Neural cell (in vitro differentiated cells): Measurements from ENCODE around the gene CABLES1.

- RAMPAGE, long total RNA = no peak
Measured at GRCh38 chr18:22206845-22207613, 37.6 kb downstream of the GATA6 start.

GRCh38 chr18:22211594-22211959 lies 42.2 kb downstream of the GATA6 start:
- RAMPAGE, long total RNA = no peak

DNA sequence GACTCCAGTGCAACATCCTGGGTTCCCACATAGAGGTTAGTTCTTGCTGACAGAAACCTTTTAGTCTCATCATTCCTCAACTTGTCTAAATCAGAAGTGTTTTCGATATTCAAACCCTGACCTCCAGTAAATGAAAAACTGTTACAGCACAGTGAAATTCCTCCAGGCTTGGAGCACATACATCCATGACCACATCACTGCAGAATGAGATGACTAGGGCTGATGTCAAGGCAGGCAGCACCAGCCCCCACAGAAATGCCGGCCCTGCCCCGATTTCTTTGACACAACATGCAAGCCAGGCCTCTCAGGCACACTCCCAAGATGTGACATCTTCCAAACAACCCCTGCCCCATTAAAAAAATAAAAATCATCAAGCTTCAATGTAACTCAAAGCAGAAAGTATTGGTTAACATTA lies 103.3 kb downstream of the CTAGE1 start:
- RAMPAGE, long total RNA = no peak

DNA sequence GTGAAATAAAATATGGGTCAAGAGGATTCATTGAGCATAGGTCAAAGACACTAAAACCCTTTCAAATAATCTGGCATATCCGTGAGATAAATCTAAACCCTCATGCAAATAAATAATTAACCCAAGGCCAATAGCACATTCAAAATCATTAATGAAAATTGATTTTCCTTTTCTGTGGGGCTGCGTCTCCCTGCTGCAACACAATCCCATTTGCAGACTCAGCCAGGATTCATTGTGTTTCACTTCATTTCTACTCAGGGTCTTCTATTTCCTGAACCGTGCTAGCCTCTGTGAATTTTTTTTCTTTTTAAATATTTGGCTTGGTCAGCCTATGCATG lies 10.1 kb upstream of the CTAGE1 start:
- RAMPAGE, long total RNA = no peak

DNA sequence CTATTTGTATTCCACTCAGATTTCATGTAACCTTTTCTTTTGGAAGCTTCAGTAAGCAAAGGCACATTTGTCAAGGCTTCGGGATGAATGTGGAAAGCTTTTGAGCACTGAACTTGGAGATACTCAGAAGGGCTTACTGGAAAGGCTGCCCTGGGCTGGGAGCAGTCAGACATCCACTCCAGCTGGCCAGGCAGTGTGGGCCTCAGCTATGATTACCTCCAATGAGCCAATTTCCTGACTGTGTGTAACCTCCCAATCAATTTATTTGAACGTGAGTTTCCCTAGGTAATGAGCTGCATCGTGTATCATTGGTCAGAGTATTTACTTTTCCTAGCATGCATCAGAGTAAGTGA lies 10.9 kb upstream of the CTAGE1 start:
- RAMPAGE, long total RNA = no peak

DNA sequence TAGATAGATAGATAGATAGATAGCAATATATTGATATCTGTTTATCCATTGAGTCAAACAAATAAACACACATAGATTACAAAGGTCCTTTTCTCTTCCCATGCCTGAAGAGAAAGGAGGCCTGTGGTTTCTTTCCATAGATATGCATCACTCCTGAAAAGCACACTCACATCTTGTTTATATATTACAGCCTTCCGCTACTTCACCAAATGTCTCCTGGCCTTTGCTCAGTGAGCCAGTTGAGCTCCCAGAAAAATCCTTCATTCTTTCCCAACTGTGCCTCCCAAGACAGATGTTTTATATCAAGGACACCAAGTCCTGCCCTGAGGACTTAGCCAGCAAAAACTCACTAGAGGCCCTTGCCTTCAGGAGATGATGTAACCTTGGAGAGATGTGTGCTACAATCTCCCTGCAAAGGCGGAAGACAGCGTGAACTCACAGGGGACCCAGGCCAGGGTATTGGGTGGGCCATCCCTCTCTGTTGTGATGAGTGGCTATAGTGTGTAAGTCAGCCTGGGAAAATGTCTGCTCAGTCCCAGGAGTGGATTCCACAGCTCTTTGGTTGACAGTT lies 86.0 kb upstream of the CTAGE1 start:
- RAMPAGE, long total RNA = no peak

DNA sequence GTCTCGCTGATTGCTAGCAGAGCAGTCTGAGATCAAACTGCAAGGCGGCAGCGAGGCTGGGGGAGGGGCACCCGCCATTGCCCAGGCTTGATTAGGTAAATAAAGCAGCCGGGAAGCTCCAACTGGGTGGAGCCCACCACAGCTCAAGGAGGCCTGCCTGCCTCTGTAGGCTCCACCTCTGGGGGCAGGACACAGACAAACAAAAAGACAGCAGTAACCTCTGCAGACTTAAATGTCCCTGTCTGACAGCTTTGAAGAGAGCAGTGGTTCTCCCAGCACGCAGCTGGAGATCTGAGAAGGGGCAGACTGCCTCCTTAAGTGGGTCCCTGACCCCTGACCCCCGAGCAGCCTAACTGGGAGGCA lies 112.3 kb upstream of the CTAGE1 start:
- RAMPAGE, long total RNA = no peak

GRCh38 chr18:22536437-22536952 lies 118.8 kb upstream of the CTAGE1 start:
- RAMPAGE, long total RNA = no peak

- RAMPAGE, long total RNA = no peak
Measured at GRCh38 chr18:22682956-22683866, 249.9 kb upstream of the RBBP8 start.

- RAMPAGE, long total RNA = no peak
Measured at GRCh38 chr18:22683998-22684660, 249.0 kb upstream of the RBBP8 start.

DNA sequence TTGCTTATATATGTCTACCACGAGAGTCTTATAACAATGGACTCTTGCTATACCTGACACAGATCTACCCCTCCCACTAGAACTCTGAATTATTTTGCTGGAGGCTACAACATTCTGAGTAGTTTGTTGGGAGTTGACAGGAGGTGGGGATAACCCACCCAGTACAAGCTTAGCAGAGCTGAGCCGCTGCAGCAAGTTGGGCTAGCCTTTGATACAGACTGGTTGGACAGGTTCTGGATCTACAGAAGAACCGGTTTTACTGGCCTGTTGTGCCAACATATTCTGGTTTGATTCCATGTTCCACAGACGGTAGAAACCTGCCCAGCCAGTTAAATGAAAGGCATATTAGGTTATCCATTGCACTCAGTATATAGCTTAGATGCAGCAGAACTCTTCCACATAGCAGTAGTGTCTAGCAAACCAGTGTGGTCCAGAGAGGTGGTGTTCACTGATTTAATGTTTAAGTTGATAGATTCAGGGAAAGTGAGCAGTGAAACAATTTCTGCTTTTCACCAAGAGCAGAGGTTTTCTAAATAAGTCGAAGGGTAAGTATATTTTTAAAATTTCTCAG lies 19.3 kb upstream of the RBBP8 start:
- RAMPAGE, long total RNA = no peak

DNA sequence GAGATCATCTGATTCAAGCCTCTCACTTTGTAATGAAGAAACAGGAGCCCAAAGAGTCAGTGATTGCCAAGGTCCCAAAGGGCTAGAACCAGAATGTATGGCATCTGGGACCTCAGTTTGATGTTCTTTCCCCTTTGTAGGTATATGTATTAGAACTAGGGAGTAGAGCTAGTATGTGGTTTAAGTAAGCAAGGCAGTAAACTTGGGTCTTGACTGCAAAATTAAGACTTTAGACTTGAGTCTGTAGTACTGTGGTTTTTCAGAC lies 99.3 kb downstream of the RBBP8 start:
- RAMPAGE, long total RNA = no peak

DNA sequence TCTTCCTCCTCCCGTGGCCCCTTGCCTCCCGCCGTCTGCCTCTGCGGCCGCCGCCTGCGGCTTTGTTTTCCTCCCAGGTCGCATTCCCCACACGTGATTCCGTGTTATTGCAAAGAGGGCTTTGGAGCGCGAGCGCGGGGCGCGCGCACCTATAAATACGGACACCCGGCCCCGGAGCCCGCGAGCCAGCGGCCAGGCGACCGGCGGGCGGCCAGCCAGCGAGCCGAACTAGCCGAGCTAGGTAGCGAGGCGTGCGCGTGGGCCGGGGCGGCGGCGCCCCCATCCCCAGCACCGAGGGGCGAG lies at the start of gene CABLES1:
Gene CABLES1, plus strand, starts transcription at position 181 of the 303 bp plus-strand sequence.
- RAMPAGE, long total RNA = no peak

GRCh38 chr18:23135608-23136456 lies 547 bp downstream of the CABLES1 start:
- RAMPAGE, long total RNA = no peak

DNA sequence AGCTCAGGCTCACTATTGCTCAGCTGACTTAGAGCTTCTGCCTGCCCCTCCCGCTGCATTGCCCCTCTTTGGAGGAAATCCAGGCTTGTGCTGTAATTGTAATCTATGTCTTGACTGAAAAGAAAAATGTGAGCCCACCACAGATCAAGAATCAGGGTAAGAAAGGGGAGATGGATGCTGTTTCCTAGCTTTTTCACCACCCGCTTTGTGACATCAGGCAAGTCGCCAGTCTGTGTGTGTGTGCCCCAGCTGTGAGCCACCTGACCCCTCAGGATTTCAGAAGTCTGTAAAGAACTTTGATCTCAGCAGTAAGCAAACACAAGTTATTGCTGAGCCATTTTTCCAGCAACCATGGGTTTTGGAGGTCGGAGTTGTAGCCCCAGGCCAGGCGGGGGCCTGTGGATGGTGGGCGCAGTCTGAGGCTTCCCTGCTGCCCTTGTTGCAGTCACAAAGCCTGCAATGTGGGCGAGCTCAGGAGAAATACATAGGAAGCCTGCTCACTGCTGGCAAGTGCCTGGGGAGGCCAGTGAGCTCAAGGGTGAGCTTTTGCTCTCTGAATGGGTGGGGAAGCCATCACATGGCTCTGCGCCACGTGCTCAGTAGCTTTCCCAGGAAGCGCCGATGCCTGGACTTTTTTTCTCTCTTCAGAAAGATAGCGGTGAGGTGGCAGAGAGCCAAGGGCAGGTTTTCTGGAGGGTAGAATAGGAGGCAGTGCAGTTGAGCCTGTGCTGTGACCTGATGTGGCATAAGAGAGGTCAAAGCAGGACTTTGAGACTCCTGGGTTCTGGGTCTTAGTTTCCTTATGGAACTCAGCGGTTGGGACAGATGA lies 6.2 kb downstream of the CABLES1 start:
- RAMPAGE, long total RNA = no peak

DNA sequence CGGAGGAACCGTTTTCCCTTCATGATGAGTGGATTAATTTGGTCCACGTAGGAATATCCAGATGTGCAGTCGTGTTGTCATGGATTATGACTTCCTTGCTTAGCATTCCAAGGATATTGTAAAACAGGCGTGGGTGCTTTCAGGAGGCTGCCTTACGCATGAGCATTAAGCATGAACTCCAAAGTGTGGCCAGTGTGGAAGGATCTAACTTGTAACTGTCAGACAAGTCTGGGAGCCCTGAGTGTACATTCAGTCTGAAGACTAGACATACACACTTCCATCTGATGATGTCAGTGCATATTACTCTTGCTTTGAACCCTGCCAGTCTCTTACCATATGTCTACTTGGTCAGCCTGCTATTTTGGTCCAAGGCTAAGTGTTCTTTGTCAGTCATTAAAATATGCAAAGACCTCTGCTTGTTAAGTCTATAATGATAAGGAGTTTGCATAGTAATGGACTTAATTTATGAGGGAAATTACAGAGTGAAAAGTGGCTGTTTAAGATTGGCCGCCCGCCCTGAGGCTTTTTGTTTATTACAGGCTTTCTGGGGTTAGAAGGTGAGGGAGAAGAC lies 48.2 kb downstream of the CABLES1 start:
- RAMPAGE, long total RNA = no peak

GRCh38 chr18:23189825-23190195 lies 54.5 kb downstream of the CABLES1 start:
- RAMPAGE, long total RNA = no peak

- RAMPAGE, long total RNA = no peak
Measured at GRCh38 chr18:23226453-23227188, 91.3 kb downstream of the CABLES1 start.

DNA sequence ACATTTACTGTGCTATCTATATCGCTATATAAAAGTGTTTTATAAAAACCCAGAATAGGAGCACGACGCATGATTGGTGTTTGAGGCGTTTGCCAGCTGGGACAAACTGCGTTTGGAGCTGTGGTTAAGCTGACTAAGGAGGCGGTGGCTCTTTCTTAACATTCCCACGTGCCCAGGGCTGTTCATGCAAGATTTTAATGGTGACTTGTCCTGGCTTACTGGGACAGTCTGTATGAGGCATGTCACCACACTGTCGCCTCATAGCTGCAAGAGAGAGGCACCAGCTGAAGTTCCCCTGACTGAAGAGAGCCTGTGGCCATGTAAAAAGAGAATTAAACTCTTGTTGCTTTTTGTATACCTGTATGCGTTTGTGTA lies 123.0 kb downstream of the CABLES1 start:
- RAMPAGE, long total RNA = no peak

DNA sequence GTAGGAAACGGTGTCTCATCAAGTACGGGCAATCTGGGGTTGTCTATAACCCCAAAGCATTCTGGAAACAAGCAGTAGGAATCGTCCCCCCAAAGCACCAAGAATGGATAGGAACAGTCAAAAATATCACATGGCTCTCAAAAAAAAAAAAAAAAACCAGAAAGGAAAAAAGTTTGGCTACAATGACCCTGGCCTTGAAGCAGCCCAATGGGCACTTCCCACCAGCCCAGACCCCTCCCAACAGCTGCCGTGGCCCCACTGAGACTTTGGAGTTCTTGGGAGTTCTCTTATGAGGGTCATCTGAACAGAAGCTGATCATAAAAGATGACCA lies 130.1 kb downstream of the CABLES1 start:
- RAMPAGE, long total RNA = no peak